Bronchial epithelial cell (primary cell): Measurements from ENCODE around the gene PLEKHO1.

- RRBS, 2 experiments: no CpG with 5 or more reads among the region's 34 CpGs
These were observed 102.9 kb downstream of the NBPF11 start for GRCh38 chr1:148049064-148049628.

DNA sequence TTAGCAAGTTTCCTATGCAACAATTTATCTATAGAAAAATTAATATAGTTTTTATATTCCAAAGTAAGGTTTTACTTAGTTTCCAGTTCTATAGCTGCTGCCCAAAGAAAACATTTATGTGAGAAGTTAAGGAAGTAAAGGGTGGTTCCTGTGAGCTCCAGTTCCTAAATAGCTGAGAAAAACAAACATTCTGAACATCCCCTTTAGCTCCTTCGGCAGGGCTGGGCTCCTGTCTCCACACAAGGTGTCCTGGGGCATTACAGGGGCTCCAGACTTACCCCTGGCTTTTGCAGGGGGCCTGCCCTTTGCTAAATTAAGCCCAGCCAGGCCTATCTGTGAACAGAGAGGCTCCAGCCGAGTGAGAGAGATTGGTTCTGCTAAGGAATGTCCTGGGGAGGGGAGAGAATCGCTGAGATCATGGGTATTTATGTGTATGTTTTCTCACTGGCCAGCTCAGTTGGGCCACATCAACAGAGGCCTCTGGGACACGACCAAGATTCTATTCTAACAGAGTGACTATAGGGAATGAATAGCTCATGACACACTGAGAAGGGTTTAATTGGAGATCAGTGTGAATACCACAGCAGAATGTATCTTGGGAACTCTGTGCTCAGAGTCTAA lies 72.6 kb downstream of the PDE4DIP start:
- RRBS, 2 experiments: no CpG with 5 or more reads among the region's 4 CpGs

GRCh38 chr1:148952741-148953326 lies 108.6 kb downstream of the PDE4DIP start:
- RRBS, 2 experiments: no CpG with 5 or more reads among the region's 36 CpGs

GRCh38 chr1:148967682-148968126 lies 123.5 kb downstream of the PDE4DIP start:
- RRBS, 2 experiments: no CpG with 5 or more reads among the region's 3 CpGs

DNA sequence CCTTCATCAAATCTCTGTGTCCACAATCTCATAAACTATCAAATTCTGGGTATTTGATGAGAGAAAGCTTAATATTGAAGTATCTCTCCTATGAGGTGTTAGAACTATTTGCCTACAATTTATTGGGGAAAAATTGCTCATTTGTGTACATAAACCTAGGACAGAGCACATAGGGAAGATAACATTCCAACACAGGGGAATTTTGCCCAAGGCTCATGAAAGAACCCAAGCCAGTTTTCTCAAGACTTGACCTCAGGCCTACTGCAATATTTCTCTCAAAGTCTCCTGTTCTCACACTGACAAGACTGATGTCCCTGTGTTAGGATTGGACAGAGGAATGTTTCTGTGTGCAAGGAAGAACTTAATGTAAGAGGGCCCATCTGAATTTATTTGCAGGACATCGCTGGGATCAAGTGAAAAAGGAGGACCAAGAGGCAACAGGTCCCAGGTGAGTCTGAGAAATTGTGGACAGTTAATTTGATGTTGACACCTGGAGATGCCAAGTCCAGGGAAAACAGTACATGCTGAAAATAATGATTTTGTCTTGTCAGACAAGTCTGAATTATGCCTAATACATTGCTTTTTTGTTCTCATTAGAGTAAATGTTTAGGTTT lies 12.2 kb downstream of the NBPF19 start:
- RRBS, 2 experiments: no CpG with 5 or more reads among the region's 1 CpG

- RRBS, 2 experiments: no CpG with 5 or more reads among the region's 41 CpGs
These were observed 10.0 kb downstream of the FCGR1A start for GRCh38 chr1:149792436-149792952.

GRCh38 chr1:149847051-149847583 lies 3.7 kb upstream of the H2AC19 start:
- RRBS, 2 experiments: no CpG with 5 or more reads among the region's 3 CpGs

GRCh38 chr1:149986385-149986966 lies 24.1 kb downstream of the OTUD7B start:
- RRBS, 2 experiments: no CpG with 5 or more reads among the region's 2 CpGs

GRCh38 chr1:150022360-150022765 lies 11.8 kb upstream of the OTUD7B start:
- RRBS, 2 experiments: no CpG with 5 or more reads among the region's 6 CpGs

DNA sequence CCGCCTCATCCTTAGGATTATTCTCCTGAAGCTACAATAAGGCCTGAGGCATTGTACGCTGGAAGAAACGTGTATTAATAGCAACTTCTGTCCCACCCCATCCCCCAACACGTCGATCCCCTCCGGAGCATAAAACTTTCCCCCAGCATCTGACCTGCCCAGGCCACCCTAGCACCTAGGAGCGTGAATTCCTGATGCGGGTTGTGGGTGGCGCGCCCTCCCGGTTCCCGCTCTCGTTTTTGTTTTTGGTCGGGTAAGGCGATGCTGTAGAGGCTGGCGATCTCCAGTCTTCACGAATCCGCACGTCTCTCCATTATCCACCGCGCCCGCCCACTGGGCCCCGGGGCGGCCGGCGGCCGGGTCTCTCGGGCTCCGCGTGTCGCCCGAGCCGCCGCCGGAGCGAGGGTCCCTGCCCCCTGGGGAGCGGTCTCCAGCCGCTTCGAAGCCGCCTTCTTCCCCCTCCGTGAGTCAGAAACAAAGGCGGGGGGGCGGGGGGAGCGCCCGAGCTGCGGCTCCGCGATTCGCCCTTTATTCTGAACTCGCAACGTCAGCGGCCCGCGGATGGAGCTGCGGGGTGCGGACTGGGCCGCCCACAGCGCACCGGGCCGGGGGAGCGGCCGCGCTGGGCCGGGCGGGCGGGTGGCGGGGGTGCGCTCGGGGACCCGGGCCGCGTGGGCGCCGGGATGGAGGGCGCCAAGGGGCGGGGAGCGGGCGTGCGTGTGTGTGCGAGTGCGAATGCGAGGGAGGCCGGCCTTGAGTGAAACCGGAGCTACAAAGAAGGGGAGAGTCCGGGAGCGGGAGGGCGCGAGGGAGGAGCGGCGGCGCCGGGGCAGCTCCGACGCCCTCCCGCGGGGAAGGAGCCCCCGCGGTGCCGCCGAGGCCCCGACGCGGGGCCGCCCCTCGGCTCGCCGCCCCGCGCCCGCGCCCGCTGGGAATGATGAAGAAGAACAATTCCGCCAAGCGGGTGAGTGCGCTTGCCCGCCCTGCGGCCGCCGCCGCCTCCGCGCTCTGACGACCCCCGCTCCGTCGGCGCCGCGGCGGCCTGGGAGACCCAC lies at the start of gene PLEKHO1:
Gene PLEKHO1 (plus strand): TSS at position 593 of the 1,055 bp plus-strand sequence.
- RRBS, 2 experiments: 1 to 2% methylated on average over 39 to 43 of the region's 130 CpGs

DNA sequence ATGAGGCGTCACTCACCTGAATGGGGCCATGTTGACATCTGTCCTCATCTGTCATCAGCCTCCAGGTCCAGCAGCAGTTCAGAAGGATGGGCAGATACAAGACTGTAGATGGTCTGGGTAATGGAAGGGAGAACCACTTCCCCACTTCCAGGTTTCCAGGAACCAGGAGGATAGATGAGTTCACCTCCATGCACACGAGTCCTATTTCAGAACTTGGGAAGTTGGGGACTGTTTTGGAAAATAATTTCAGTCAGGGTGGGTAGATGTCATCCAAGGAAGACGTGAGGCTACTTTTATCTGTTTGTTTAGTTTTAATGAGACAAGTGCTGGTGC lies 4.7 kb downstream of the PLEKHO1 start:
- RRBS, 2 experiments: no CpG with 5 or more reads among the region's 3 CpGs

- RRBS, 2 experiments: no CpG with 5 or more reads among the region's 16 CpGs
These were observed 13.5 kb downstream of the PLEKHO1 start for GRCh38 chr1:150162811-150164000.

GRCh38 chr1:150505357-150506029 lies 2.4 kb upstream of the ECM1 start:
- RRBS, 2 experiments: no CpG with 5 or more reads among the region's 8 CpGs

GRCh38 chr1:150543475-150544206 lies 5.6 kb upstream of the ADAMTSL4 start:
- RRBS, 2 experiments: no CpG with 5 or more reads among the region's 13 CpGs

- RRBS, 2 experiments: 13 to 21% methylated on average over 3 of the region's 14 CpGs
These were observed 7.1 kb downstream of the ENSA start for GRCh38 chr1:150621892-150623086.

DNA sequence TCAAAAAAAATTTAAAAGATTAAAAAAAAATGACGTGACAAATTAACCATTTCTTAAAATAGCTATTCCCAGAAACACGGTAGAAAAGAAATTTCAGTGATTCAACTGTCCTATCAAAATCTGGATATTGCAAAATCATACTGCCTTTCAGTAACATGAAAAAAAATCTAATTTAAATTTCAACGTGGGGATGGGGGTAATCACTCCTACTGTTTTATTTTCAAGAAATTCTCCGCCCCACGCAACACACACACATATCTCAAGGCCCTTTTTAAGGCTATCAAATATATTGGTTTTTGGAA lies 1.2 kb downstream of the ARNT start:
- RRBS, 2 experiments: no CpG with 5 or more reads among the region's 5 CpGs

DNA sequence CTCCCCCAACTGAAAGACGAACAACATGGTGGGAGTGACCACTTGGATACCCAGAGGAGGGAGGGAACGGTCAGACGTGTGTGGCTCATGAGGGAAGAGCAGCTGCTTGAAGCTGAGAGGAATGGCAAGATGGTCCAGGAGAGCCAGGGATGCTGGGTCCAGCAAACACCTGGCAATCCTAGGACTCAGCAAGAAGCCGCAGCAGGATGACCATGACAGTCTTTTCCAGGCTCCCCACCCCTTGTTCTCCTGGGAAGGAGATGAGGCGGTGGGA lies 3.8 kb downstream of the CERS2 start:
- RRBS, 2 experiments: no CpG with 5 or more reads among the region's 5 CpGs

DNA sequence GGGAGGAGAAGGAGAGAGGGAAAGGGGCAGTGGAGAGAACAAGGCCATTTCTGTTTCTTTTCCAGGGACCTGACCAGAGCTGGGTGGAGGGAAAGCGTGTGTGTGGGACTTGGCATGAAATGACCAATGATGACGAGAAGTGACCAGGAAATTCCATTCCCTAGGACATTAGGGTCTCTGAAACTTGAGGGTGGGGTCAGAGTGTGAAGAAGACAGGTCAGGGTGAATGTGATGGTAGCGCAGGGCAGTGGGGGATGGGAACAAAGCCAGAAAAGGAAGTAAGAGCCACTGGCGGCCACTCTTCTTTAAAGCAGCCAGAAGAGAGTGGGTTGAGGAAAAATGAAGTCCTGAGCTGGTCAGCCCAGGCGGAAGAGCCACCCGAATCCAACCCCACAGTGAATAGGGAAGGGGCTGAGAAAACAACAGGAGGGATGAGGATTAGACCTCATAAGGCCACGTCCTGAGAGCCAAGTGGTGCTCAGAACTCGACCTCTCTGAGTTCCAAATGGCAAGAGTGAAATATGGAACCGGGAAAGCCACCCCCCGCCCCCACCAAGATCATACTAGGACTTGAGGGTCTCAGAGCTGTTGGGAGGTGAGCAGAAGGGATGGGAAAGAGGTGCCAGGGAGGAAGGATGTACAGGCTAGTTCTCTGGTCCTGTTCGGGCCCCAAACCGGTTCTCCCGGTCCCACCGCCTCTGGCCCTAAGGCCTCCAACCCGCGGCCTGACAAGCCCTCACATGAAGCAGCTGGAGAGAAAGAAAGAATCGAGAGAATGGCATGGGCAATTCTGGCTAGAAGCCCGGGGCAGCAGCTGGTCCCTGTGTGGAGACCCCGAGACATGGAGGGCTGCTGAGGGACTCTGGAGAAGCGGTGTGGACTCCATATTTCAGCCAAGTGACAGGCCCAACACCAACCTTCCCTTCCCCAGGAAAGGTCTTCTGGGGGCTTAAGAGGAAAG lies 1.0 kb downstream of the CDC42SE1 start:
- RRBS, 2 experiments: 0% methylated on average over 2 of the region's 20 CpGs; no CpG with 5 or more reads in 1 of the 2 experiments

GRCh38 chr1:151166362-151167070 lies 572 bp downstream of the SCNM1 start:
- RRBS, 2 experiments: no CpG with 5 or more reads among the region's 24 CpGs

GRCh38 chr1:151283936-151284489 lies 1.9 kb downstream of the ZNF687 start:
- RRBS, 2 experiments: no CpG with 5 or more reads among the region's 3 CpGs